OVCAR3 (cell line): ENCODE results near the gene PRIM2.

DNA sequence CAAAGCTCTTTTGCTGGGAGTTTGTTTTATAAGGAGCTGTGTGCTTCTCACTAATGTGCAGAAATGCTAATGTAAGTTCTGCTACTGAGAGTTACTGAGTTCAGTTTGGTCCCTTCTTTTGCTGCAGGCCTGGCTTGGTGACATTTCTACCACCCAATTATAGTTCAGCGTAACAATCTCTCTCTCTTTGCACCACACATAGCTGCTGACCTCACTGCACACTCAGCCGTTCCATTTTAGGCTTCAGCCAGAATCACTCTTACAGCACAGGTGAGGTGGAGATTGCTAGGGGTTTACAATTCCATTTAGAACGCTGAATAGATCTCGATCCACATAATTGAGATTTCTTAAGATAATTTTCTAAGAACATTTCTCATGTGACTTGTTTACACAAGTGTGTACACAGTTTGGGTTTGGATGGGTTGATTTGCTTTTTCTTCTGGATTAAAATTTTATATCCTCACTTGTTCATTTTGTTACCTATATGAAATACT, 21.0 kb upstream of the KLHL31 start:
- RRBS = no CpG with 5 or more reads among the region's 4 CpGs

GRCh38 chr6:53704359-53704858, 38.9 kb upstream of the KLHL31 start:
- RRBS = no CpG with 5 or more reads among the region's 6 CpGs

DNA sequence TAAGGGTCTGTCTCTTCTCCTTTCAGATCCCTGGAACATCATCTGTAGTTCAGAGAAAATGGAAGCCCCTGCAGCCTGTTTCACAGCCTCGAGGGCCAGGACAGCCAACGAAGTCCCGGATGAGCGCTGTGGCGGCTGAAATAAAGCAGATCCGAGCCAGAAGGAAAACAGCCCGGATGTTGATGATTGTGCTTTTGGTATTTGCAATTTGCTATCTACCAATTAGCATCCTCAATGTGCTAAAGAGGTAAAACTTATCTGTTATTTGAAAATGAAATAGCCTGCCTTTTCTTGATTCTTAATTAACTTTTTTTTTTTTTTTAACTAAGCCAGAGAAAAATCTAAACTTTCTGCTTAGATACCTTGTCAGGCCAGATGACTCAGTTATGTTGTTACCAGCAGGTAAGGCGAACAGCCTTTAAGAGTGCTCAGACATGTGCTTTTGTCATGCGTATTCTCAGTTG, 49.9 kb upstream of the GFRAL start:
- RRBS = 88% methylated on average over 5 of the region's 9 CpGs

GRCh38 chr6:55567717-55567916, 11.4 kb downstream of the HMGCLL1 start:
- RRBS = no CpG with 5 or more reads among the region's 4 CpGs

DNA sequence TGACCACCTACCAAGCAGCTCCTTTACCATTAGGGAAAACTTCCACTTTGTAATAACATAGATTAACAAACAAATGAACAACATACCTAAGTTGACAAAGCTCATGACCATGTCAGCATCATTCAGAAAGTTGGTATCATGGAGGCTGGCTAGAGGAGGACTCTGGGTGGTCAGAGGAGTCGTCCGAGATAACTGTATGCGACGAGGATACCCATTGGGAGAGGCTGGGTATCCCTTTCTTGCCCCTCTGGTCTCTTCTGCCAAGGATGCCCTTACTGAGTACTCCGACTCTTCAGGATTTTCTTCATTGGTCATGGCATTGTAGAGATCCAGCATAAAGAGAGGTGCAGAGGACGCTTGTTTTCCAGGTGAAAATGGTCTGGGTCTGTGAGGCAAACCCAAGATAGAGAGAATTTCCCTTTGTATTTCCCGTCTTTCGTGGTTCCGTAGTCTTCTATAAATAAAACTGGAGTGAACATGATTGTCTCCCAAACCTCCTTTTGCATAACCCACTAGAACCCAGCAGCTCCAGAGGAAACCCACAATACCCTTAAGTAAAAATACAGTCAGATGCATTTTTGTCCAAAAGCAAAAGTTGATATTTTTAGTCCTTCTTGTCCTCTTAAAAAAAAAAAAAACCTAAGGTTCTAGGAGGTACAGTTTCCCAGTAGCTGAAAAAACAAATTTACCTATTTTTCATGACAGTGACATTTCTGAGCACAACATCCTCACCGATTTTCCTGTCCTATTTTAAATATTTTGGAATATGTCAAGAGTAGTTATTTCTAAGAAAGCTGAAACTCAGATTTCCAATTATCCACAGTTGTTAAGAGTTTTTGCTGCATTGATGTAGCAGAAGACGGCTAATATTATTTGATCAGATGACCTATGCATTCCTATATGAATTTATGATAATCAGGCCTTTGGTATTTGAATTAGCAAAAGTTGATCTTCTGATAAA, 820 bp downstream of the BMP5 start:
- RRBS = no CpG with 5 or more reads among the region's 11 CpGs

- RRBS = no CpG with 5 or more reads among the region's 12 CpGs
Observed at GRCh38 chr6:56369975-56370503, 122.7 kb upstream of the COL21A1 start.

GRCh38 chr6:56508348-56508895, 261.0 kb upstream of the COL21A1 start:
- RRBS = no CpG with 5 or more reads among the region's 3 CpGs

DNA sequence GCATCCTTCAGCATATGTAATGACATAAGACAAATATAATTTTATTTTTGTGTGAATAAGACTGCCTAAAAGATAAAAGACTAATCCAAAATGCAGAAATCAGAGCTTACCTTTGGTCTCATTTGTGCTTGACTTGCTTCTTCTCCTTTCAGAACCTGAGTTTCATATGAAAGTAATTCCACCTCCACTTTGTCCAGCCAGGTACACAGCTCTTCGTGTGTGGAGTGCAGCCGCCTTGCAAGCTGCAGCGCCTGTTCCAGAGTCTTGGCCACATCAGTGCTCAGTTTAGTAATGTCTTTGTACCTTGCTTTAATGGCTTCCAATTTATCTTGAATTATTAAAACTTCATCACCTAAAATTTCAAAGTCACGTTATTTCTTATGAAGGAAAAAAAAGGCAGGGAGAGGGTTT, 280.0 kb upstream of the COL21A1 start:
- RRBS = no CpG with 5 or more reads among the region's 4 CpGs

GRCh38 chr6:56541707-56542280, 294.4 kb upstream of the COL21A1 start:
- RRBS = no CpG with 5 or more reads among the region's 3 CpGs

DNA sequence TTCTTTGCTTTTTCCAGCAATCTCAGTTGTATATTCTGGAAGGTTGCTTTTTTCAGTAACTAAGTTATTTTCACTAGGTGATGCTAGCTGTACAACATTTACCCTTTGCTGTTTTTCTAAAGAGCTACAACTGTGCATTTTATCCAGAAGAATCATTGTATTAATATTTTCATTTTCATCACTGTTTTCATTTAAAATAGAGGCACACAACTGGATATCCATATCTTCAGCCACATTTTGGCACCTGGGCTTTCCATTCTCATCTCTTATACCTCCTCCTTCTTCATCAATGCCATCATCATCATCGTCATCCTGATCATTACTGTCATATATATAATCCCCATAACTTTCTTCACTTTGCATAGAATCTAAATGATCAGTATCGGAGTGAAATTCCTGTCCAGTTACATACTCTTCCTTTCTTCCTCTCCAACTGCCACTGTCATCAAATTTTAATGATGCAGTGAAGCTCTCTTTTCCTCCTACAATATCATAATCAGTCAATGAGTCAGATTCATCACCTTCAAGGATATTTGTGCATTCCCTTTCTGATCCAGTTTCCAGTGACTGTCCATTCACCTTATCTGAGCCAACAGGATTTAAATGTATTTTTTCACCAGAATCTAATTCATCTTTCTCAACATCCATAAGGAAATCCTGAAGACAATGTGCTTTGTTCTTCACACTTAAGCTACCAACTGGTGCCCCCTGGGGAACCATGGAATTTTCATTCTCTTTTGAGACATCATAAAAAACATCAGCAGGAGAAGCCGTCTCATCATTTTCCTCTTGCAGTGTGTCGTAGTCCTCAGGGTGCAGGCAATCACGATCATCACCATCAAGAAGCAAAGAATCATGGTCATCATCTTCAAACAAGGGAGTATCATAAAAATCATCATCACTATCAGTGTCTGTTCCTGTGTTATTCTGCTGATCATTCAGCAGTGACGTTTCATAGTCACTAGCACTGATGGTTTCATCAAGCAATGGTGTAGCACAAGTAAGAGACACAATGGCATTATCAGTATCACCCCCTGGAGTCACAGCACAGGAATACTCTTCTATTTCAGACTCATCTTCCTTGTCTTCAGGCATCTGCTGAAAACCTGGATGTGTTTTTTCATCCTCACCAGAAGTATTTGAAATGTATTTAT, 348.3 kb downstream of the DST start:
- RRBS = no CpG with 5 or more reads among the region's 6 CpGs

GRCh38 chr6:56614322-56614859, 340.2 kb downstream of the DST start:
- RRBS = no CpG with 5 or more reads among the region's 1 CpG

- RRBS = no CpG with 5 or more reads among the region's 9 CpGs
Observed at GRCh38 chr6:56642170-56643075, 312.2 kb downstream of the DST start.

GRCh38 chr6:56671600-56672646, 282.7 kb downstream of the DST start:
- RRBS = no CpG with 5 or more reads among the region's 6 CpGs

GRCh38 chr6:57100711-57101488, 10.9 kb downstream of the ZNF451 start:
- RRBS = no CpG with 5 or more reads among the region's 6 CpGs

DNA sequence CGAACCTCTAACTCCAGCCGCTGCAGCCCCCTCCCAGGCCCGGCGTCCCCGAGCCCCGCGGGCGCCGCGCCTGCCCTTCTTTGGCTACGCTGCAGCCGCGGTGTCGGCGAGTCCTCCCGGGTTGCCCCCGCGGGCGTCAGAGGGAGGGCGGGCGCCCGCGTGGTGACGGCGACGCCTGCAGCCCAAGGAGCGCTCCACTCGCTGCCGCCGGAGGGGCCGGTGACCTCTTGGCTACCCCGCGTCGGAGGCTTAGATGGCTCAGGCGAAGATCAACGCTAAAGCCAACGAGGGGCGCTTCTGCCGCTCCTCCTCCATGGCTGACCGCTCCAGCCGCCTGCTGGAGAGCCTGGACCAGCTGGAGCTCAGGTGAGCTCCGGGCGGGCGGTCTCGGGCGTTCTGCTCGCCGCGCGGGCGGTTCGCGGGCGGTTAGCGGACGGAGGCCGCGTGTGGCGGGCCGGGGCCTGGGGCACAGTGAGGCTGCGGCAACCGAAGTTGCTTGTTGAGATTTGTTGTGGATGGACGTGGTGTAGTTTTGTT, 387 bp downstream of the BAG2 start:
- RRBS = 4% methylated on average over 38 of the region's 63 CpGs

DNA sequence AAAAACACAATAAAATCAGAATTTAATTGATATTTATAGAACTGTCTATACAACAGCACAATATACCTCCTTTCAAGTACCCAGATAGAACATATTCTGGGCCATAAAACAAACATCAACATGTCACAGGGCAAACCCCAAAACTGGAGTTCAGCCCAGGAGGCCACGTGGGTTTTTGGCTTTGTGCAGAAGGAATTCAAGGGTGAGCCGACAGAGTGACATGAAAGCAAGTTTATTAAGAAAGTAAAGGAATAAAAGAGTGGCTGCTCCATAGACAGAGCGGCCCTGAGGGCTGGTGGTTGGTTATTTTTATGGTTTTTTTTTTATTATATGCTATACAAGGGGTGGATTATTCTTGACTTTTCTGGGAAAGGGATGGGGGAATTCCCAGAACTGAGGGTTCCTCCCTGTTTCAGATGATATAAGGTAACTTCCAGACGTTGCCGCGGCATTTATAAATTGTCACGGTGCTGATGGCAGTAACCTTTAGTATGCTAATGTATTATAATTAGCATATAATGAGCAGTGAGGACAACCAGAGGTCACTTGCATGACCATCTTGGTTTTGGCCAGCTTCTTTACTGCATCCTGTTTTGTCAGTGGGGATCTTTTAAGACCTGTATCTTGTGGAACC, 5.6 kb downstream of the RAB23 start:
- RRBS = no CpG with 5 or more reads among the region's 7 CpGs

- RRBS = no CpG with 5 or more reads among the region's 20 CpGs
Observed at GRCh38 chr6:57317277-57317942, at the start of gene PRIM2. Gene PRIM2, plus strand, starts transcription at chr6:57317630.

DNA sequence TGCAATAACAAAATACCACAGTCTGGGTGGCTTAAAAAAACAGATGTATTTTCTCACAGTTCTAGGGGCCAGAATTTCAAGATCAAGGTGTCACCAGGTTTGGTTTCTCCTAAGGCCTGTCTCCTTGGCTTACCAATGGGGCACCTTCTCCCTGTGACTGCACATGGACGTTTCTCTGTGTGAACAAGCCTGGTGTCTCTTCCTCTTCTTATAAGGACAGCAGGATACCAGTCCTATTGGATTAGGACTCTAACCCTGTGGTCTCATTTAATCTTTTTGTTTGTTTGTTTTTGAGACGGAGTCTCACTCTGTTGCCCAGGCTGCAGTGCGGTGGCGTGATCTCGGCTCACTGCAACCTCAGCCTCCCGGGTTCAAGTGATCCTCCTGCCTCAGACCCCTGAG, 104.9 kb upstream of the PTP4A1 start:
- RRBS = no CpG with 5 or more reads among the region's 6 CpGs